ENCODE data around the genes ZP3 and FGL2.

GRCh38 chr7:76202456-76202929 lies 797 bp downstream of the SRRM3 start:
- RAMPAGE, long total RNA, result no peak
- RRBS, 2 experiments, result no CpG with 5 or more reads among the region's 8 CpGs
CAGE:
- cytosol, long polyA minus RNA, result no peak
- cytosol, long polyA plus RNA, result no peak
- long polyA plus RNA, result no peak
- nucleolus, long total RNA, result no peak
- nucleus, long polyA plus RNA, result no peak
- nucleus, long total RNA, result no peak

DNA sequence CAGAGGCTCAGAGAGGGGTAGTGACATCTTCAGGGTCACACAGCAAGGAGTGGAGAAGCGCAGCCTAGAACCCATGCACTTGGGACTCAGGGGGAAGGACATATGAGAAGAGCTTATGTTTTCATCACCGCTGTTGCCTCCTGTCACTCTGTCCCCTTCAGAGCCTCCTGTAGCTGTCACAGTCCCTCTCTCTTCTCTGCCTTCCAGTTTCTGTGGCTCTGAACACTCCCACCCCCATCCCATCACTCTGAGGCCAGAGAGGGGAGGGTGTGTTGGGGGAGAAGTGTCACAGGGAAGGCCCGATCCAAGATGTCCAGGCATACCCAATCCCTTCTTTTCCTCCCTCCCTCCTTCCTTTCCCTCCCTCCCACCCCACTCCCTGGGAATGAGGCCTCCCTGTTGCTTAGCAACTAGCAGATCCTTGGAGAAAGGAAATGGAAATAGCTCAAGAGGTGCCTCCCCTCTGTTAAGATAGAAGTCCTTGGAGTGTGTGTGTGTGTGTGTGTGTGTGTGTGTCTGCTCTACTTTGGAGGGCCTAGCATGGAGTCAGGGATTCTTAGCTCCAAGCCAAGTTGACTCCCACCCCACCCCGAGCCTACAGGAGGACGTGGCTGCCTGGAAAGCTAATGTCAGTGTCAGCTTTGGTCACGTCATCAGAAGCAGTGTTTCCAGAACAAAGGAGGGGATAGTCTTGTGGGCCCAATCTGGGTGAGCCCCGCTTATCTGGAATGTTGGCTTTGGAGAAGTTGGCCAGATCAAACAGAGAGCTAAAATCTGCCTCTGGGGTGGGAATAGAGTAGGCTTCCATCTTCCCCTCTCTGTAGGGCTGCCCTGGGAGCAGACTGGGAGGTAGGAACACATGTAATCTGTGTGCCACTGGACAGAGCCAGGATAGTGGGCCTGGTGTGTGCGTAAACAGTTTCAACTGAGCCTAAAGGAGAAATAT lies 32.3 kb downstream of the SRRM3 start:
- RAMPAGE, long total RNA, result no peak
- RRBS, 2 experiments, result no CpG with 5 or more reads among the region's 8 CpGs
CAGE:
- cytosol, long polyA minus RNA, result no peak
- cytosol, long polyA plus RNA, result no peak
- long polyA plus RNA, result no peak
- nucleolus, long total RNA, result no peak
- nucleus, long polyA plus RNA, result no peak
- nucleus, long total RNA, result no peak

- RAMPAGE, long total RNA, result start-site peak on the plus strand at chr7:76303553-76303795, 807 and 700 reads in 2 replicates
- RRBS, 2 experiments, result 3% methylated on average over 5 of the region's 30 CpGs; no CpG with 5 or more reads in 1 of the 2 experiments
CAGE:
- cytosol, long polyA minus RNA, result start-site peak on the plus strand at chr7:76303576-76303692, 536 reads
- cytosol, long polyA plus RNA, result start-site peak on the plus strand at chr7:76303549-76303798, 1,286 and 1,101 reads in 2 replicates
- long polyA plus RNA, result start-site peak on the plus strand at chr7:76303548-76303798, 1,140 and 1,150 reads in 2 replicates
- nucleolus, long total RNA, result start-site peak on the plus strand at chr7:76303682-76303687, 60 reads
- nucleus, long polyA plus RNA, result start-site peak on the plus strand at chr7:76303561-76303681, 224 and 223 reads in 2 replicates
- nucleus, long total RNA, result no peak
These were observed 991 bp downstream of the HSPB1 start for GRCh38 chr7:76303439-76303889.

DNA sequence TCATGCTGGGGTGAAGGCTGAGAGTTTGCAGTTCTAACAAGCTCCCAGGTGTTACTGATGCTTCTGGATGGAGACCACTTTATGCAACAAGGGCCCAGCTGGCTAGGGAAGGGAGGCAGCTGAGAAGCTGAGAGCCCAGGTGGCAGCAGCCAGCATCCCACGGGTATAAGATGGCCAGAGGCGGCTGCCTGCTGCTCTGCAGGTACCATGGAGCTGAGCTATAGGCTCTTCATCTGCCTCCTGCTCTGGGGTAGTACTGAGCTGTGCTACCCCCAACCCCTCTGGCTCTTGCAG lies at the start of gene ZP3:
ZP3 (plus strand) TSS at position 193 of the 294 bp plus-strand sequence.
- RAMPAGE, long total RNA, result no peak
- RRBS, 2 experiments, result no CpG with 5 or more reads among the region's 2 CpGs
CAGE:
- cytosol, long polyA minus RNA, result no peak
- cytosol, long polyA plus RNA, result no peak
- long polyA plus RNA, result no peak
- nucleolus, long total RNA, result no peak
- nucleus, long polyA plus RNA, result no peak
- nucleus, long total RNA, result no peak

DNA sequence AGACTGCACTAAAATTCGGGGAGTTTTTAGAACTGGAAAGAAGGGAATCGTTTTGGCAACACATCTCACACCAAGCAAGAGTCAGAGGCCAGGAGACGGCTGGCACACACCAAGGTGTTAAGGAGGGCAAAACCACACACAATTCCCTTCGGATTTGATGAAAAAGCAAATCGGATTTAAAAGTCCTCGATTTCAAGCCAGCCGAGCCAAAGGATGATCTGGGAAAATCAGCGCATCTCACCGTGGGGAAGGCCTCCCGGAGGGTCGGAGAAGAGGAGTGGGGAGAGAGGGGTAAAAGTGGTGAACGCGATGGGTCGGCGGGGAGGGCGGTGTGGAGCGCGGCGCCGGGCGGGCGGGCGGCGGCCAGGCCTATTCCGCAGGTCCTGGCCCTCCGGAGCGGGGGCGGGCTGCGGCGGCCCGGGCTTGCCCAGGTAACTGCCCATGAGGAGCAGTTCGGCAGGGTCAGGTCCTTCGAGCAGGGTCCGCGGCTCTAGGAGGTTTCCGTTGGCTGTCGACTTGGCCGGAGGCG lies 548 bp downstream of the POMZP3 start:
- RAMPAGE, long total RNA, result no peak
- RRBS, 2 experiments, result 1% methylated on average over 6 of the region's 39 CpGs
CAGE:
- cytosol, long polyA minus RNA, result no peak
- cytosol, long polyA plus RNA, result no peak
- long polyA plus RNA, result no peak
- nucleolus, long total RNA, result no peak
- nucleus, long polyA plus RNA, result no peak
- nucleus, long total RNA, result no peak

- RAMPAGE, long total RNA, result no peak
- RRBS, 2 experiments, result no CpG with 5 or more reads among the region's 23 CpGs
CAGE:
- cytosol, long polyA minus RNA, result no peak
- cytosol, long polyA plus RNA, result no peak
- long polyA plus RNA, result no peak
- nucleolus, long total RNA, result no peak
- nucleus, long polyA plus RNA, result no peak
- nucleus, long total RNA, result no peak
These were observed 51.7 kb downstream of the SPDYE17 start for GRCh38 chr7:76980405-76980944.

GRCh38 chr7:77198960-77200212 lies at the start of gene FGL2:
Gene FGL2 (minus strand): TSS chr7:77199819.
- RAMPAGE, long total RNA, result no peak
- RRBS, 2 experiments, result no CpG with 5 or more reads among the region's 18 CpGs
CAGE:
- cytosol, long polyA minus RNA, result no peak
- cytosol, long polyA plus RNA, result no peak
- long polyA plus RNA, result no peak
- nucleolus, long total RNA, result start-site peak on the minus strand at chr7:77199813-77199817, 21 reads
- nucleus, long polyA plus RNA, result no peak
- nucleus, long total RNA, result no peak

DNA sequence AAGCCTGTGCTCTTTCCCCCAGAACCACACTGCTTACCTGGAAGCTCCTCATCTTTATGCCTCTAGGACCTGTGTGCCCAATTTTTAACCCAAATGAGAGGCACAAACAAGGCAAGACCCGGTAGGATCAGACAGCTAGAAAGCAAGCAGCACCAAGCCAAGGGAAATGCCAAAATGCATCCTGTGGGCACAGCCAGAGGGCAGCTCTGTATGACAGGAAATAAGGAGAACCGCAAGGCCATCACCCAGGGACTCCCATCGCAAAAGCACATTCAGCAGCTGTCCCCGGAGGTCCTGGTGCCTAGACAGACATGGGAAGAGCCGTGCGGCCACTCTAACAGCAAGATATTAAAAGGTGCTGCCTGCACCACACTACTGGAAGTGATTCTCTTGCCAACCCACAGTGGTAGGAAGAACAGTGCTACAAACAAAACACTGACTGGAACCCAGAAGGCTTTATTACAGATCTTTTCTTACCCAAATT lies 88.0 kb downstream of the GSAP start:
- RAMPAGE, long total RNA, result no peak
- RRBS, 2 experiments, result no CpG with 5 or more reads among the region's 6 CpGs
CAGE:
- cytosol, long polyA minus RNA, result no peak
- cytosol, long polyA plus RNA, result no peak
- long polyA plus RNA, result no peak
- nucleolus, long total RNA, result no peak
- nucleus, long polyA plus RNA, result no peak
- nucleus, long total RNA, result no peak

- RAMPAGE, long total RNA, result no peak
- RRBS, 2 experiments, result no CpG with 5 or more reads among the region's 8 CpGs
CAGE:
- cytosol, long polyA minus RNA, result no peak
- cytosol, long polyA plus RNA, result no peak
- long polyA plus RNA, result no peak
- nucleolus, long total RNA, result no peak
- nucleus, long polyA plus RNA, result no peak
- nucleus, long total RNA, result no peak
These were observed 32.7 kb downstream of the GSAP start for GRCh38 chr7:77383345-77383950.

- RAMPAGE, long total RNA, result no peak
- RRBS, 2 experiments, result no CpG with 5 or more reads among the region's 6 CpGs
CAGE:
- cytosol, long polyA minus RNA, result no peak
- cytosol, long polyA plus RNA, result no peak
- long polyA plus RNA, result no peak
- nucleolus, long total RNA, result no peak
- nucleus, long polyA plus RNA, result no peak
- nucleus, long total RNA, result no peak
These were observed 11.8 kb upstream of the GSAP start for GRCh38 chr7:77427779-77428530.

GRCh38 chr7:77542619-77543131 lies 5.6 kb downstream of the PTPN12 start:
- RAMPAGE, long total RNA, result no peak
- RRBS, 2 experiments, result no CpG with 5 or more reads among the region's 4 CpGs
CAGE:
- cytosol, long polyA minus RNA, result no peak
- cytosol, long polyA plus RNA, result no peak
- long polyA plus RNA, result no peak
- nucleolus, long total RNA, result no peak
- nucleus, long polyA plus RNA, result no peak
- nucleus, long total RNA, result no peak

DNA sequence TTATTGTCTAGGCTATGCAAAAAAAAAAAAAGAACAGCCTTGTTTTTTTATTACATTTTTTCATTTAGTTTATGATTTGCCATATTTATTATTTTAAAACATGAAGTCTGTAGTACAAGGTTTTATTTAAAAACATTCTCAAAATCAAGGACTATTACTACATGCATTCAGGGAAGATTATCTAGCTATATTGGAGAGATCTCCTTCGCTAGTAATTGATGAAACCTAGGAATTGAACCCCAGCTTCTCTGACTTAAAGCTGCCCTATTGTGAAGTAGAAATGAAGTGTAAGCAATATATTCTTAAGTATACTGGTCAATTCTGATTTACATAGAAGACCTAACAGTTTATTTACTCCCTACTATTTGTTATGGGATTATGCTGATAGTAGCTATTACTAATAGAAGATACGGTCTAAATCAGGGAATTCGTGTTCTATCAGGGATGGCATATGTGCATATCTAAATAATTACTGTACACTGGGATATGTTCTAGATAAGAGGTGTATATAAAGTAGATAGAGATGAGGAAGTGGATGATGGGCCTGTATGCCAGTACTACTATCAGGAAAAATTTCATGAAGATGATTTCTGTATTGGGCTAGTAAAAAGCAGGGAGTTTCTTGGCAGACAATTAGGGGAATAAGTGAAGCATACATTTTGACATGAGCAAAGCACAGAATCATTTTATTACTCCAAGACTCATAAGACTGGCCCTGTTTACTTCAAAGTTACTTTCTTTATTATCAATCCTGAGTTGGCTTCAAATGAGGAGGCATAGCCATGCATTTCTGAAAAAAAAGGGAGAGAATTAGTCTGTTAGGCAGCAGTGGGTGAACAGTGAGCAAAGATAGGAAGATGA lies 26.1 kb downstream of the PTPN12 start:
- RAMPAGE, long total RNA, result no peak
- RRBS, 2 experiments, result no CpG with 5 or more reads among the region's 3 CpGs
CAGE:
- cytosol, long polyA minus RNA, result no peak
- cytosol, long polyA plus RNA, result no peak
- long polyA plus RNA, result no peak
- nucleolus, long total RNA, result no peak
- nucleus, long polyA plus RNA, result no peak
- nucleus, long total RNA, result no peak

GRCh38 chr7:77740008-77740572 lies 43.8 kb downstream of the RSBN1L start:
- RAMPAGE, long total RNA, result no peak
- RRBS, 2 experiments, result no CpG with 5 or more reads among the region's 4 CpGs
CAGE:
- cytosol, long polyA minus RNA, result no peak
- cytosol, long polyA plus RNA, result no peak
- long polyA plus RNA, result no peak
- nucleolus, long total RNA, result no peak
- nucleus, long polyA plus RNA, result no peak
- nucleus, long total RNA, result no peak

GRCh38 chr7:77745804-77746453 lies 49.7 kb downstream of the RSBN1L start:
- RAMPAGE, long total RNA, result no peak
- RRBS, 2 experiments, result no CpG with 5 or more reads among the region's 9 CpGs
CAGE:
- cytosol, long polyA minus RNA, result no peak
- cytosol, long polyA plus RNA, result no peak
- long polyA plus RNA, result no peak
- nucleolus, long total RNA, result no peak
- nucleus, long polyA plus RNA, result no peak
- nucleus, long total RNA, result no peak

GRCh38 chr7:77766299-77766889 lies 31.8 kb downstream of the TMEM60 start:
- RAMPAGE, long total RNA, result no peak
- RRBS, 2 experiments, result no CpG with 5 or more reads among the region's 1 CpG
CAGE:
- cytosol, long polyA minus RNA, result no peak
- cytosol, long polyA plus RNA, result no peak
- long polyA plus RNA, result no peak
- nucleolus, long total RNA, result no peak
- nucleus, long polyA plus RNA, result no peak
- nucleus, long total RNA, result no peak

GRCh38 chr7:78020108-78020385 lies 221.8 kb upstream of the TMEM60 start:
- RAMPAGE, long total RNA, result no peak
- RRBS, 2 experiments, result 3 to 9% methylated on average over 12 of the region's 18 CpGs
CAGE:
- cytosol, long polyA minus RNA, result no peak
- cytosol, long polyA plus RNA, result no peak
- long polyA plus RNA, result no peak
- nucleolus, long total RNA, result no peak
- nucleus, long polyA plus RNA, result no peak
- nucleus, long total RNA, result no peak

DNA sequence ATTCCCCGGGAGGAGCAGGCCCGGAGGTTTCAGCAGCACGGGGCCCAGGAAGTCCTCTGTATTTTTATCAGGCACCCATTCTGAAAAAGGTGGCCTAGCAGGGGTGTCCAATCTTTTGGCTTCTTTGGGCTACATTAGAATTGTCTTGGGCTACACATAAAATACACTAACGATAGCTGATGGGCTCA lies 222.0 kb upstream of the TMEM60 start:
- RAMPAGE, long total RNA, result no peak
- RRBS, 2 experiments, result 20% methylated on average over 1 of the region's 4 CpGs; no CpG with 5 or more reads in 1 of the 2 experiments
CAGE:
- cytosol, long polyA minus RNA, result no peak
- cytosol, long polyA plus RNA, result no peak
- long polyA plus RNA, result no peak
- nucleolus, long total RNA, result no peak
- nucleus, long polyA plus RNA, result no peak
- nucleus, long total RNA, result no peak

DNA sequence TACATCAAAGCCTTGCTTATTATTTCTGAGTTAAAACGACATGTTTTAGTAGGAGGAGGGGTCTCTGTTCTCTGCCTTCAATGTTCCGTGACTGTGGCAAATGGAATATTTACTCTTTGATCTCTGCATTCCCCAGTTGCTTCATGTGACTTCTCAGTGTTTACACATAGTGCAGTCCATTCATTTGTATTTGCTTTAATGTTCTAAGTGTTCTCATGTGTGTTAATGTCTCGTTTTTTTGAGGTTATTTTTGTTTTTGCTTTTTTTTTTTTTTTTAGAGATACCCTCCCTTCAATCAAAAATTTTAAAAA lies 75.8 kb downstream of the GNAI1 start:
- RAMPAGE, long total RNA, result no peak
- RRBS, 2 experiments, result no CpG with 5 or more reads among the region's 3 CpGs
CAGE:
- cytosol, long polyA minus RNA, result no peak
- cytosol, long polyA plus RNA, result no peak
- long polyA plus RNA, result no peak
- nucleolus, long total RNA, result no peak
- nucleus, long polyA plus RNA, result no peak
- nucleus, long total RNA, result no peak

- RAMPAGE, long total RNA, result no peak
- RRBS, 2 experiments, result no CpG with 5 or more reads among the region's 2 CpGs
CAGE:
- cytosol, long polyA minus RNA, result no peak
- cytosol, long polyA plus RNA, result no peak
- long polyA plus RNA, result no peak
- nucleolus, long total RNA, result no peak
- nucleus, long polyA plus RNA, result no peak
- nucleus, long total RNA, result no peak
These were observed 44.6 kb upstream of the CD36 start for GRCh38 chr7:80593850-80594133.

GRCh38 chr7:80922088-80922526 lies 3.3 kb upstream of the SEMA3C start:
- RAMPAGE, long total RNA, result no peak
- RRBS, 2 experiments, result no CpG with 5 or more reads among the region's 5 CpGs
CAGE:
- cytosol, long polyA minus RNA, result no peak
- cytosol, long polyA plus RNA, result no peak
- long polyA plus RNA, result no peak
- nucleolus, long total RNA, result no peak
- nucleus, long polyA plus RNA, result no peak
- nucleus, long total RNA, result no peak

All from GM12878 (cell line).